GM12891 (cell line): ENCODE measurements around a stretch of chr16.

- RRBS, result 2% methylated on average over 2 of the region's 8 CpGs
These were observed 9.9 kb upstream of the CTCF start for GRCh38 chr16:67552147-67553095.

DNA sequence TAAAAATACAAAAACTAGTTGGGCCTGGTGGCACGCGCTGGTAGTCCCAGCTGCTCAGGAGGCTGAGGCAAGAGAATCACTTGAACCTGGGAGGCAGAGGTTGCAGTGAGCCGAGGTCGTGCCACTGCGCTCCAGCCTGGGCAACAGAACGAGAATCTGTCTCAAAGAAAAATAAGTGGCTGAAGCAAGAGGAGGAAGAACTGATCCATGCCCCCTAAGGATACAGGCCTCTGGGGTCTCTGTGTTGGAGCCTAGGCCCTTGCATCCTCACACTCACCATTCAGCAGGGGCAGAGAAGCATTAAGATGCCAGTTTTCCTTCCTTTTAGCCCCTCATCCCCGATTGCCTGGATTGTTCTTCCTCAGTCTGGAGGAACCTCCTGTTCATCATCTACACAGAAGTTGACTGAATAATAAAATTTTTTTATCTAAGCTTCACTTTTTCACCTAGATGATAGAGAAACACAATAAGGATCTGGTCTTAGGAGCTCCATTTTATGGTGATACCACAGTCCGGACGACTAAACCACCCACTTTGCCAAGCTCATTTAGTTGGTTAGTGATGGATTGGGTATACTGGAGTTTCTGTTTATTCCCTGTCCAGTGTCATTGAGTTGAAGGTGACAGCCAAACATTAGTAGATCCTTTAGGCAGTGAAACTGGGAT is 37.0 kb downstream of the CTCF start:
- RRBS, result no CpG with 5 or more reads among the region's 9 CpGs

DNA sequence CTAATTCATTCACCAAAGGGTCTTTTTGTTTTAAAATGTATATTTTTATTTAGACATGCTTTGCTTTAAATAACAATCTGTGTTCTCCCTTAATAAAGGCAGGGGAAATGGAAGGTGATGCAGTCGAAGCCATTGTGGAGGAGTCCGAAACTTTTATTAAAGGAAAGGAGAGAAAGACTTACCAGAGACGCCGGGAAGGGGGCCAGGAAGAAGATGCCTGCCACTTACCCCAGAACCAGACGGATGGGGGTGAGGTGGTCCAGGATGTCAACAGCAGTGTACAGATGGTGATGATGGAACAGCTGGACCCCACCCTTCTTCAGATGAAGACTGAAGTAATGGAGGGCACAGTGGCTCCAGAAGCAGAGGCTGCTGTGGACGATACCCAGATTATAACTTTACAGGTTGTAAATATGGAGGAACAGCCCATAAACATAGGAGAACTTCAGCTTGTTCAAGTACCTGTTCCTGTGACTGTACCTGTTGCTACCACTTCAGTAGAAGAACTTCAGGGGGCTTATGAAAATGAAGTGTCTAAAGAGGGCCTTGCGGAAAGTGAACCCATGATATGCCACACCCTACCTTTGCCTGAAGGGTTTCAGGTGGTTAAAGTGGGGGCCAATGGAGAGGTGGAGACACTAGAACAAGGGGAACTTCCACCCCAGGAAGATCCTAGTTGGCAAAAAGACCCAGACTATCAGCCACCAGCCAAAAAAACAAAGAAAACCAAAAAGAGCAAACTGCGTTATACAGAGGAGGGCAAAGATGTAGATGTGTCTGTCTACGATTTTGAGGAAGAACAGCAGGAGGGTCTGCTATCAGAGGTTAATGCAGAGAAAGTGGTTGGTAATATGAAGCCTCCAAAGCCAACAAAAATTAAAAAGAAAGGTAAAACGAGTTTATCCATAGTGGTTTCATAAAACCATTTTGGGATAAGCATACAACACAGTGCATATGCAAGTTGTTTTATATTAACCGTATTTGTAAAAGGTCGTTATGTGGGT is 33.9 kb upstream of the CARMIL2 start:
- RRBS, result no CpG with 5 or more reads among the region's 12 CpGs

- RRBS, result 100% methylated on average over 2 of the region's 37 CpGs
These were observed 5.6 kb downstream of the ACD start for GRCh38 chr16:67654300-67655035.

DNA sequence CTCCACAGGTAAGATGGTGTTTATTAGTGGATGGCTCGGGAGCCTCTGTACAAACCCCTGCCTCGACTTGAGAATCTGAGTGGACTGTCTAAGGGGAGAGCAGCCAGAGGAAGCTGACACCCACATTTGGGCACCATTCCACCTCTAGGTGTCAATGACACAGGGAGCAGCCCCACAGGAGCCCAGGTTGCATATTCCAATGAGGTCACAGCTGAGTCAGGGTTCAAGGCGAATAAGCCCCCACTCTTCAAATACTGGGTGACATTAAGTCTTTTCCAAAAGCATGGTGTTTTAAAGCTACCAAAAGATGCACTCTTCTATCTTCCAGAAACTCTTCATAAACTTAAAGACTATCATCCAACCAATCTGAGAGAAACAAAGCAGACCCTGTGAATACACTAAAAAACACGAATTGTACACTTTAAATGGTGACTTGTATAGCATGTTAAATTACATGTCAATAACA is 31.8 kb downstream of the RANBP10 start:
- RRBS, result no CpG with 5 or more reads among the region's 4 CpGs

GRCh38 chr16:67844264-67844900 is 2.3 kb downstream of the THAP11 start:
- RRBS, result no CpG with 5 or more reads among the region's 4 CpGs

DNA sequence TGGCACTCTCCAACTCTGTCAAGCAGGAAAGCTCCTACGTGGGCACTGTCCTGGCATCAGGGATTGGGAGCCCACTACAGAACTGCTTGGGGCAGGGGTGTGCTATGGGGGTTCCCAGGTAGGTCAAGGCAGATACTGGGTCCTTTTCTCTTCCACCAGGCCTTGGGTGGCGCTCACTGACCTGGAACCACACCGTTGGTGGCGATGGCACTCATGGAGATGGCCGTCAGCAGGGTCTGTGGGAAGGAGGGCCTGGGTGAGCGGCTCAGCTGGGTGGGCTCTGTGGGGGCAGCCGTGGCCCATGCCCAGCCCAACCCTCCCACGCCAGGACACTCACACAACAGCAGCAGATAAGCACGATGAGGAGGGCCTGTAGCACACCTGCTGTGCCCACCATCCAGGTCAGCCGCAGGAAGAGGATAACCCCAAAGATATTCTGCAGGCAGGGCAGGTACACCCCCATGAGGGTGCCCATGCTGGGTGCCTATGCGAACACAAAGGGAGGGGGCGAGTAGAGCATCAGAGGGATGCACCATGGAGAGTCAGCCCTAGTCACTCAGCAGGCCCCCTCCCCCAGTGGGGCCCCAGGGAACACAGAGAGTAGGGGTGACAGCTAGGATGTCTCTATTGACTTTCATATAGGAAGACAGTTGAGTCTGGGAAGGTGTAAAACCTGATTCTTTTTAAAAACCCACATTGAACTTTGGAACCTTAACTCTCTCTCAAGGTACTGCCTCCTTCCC is 10.7 kb downstream of the SLC12A4 start:
- RRBS, result no CpG with 5 or more reads among the region's 12 CpGs

DNA sequence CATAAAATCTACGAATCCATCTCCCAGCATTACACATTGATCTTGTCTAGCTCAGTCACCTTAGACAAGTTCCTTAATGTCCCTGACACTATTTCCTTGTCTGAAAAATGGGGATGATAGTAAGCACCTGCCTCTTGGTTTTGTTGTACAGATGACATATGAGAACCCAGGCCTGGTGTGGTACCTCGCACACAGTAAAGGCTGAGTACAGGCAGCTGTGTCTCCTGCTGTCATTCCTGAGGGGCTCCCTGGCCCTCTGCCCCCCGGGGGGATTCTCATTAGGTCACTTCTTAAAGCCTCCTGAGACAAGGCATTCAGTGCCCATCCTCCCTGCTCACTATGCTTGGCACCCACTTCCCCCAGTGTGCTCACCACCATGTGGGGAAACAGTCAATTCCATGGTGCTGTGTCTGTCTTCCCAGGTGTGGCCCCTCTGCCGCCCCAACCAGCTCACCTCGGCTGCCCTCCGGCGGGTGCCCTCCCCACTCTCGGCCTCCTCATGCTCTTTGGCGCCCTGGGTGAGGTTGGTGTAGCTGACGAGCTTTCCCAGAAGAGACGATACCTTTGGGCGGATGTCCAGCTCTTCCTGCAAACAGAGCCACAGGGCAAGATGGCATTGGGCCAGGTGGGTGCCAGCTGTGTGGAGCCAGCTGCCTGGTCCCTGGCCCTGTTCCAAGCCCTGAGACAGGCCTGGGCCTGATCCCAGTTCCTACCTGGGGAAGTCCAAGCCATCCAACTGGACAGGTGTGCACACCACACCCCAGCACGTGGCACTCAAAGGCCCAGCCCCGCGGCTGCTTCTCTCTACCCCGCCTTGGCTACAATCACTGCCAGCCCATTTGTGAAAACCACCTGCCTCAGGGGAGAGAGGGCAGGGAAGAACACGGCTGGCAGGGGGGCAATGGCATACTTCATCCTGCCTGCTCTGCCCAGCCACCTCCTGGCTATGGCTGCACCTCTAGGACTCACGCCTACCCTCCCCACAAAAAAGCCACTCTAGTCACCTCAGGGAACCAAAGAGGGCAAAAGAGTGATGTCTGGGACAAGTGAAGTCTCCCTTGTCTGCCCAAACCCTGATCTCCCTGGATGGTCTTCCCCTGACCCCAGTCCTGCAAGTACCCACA is 7.0 kb downstream of the SLC12A4 start:
- RRBS, result no CpG with 5 or more reads among the region's 18 CpGs

DNA sequence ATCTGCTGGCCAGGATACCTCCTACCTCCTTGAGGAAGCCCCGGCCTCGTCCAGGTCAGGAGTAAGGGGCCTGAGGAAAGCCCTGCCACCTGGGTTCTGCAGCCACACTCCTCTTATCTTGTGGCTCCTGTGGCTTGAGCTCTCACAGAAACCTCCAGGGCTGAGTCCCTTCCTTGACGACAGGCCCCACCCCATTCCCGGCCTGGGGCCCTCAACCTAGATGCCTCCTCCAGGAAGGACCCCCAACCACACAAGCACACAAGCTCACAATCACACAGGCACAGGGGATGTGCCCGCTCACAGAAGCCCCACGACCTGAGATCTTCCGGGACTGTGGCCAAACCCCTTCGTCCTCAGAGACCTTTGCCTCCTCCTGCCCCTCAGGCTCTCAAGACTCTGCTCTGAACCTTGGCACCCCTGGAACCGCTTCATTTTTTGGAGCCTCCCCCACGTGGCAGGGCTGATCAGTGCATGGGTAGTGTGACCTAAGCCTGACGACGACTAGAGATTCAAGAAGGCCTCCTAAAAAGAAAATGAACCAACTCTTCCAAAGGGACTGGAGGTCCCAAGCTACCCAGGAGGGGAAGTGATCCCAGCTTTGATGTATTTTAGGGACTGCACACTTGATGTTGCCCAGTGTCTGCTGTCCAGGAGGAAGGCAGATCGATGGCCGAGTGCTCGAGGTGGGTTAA is 5.0 kb downstream of the DPEP2 start:
- RRBS, result 45% methylated on average over 1 of the region's 15 CpGs

GRCh38 chr16:68229284-68230112 is 6.4 kb downstream of the ESRP2 start:
- RRBS, result no CpG with 5 or more reads among the region's 7 CpGs

- RRBS, result no CpG with 5 or more reads among the region's 15 CpGs
These were observed 1.7 kb downstream of the ESRP2 start for GRCh38 chr16:68233959-68234933.

- RRBS, result no CpG with 5 or more reads among the region's 15 CpGs
These were observed 500 bp upstream of the ESRP2 start for GRCh38 chr16:68236423-68236830.

DNA sequence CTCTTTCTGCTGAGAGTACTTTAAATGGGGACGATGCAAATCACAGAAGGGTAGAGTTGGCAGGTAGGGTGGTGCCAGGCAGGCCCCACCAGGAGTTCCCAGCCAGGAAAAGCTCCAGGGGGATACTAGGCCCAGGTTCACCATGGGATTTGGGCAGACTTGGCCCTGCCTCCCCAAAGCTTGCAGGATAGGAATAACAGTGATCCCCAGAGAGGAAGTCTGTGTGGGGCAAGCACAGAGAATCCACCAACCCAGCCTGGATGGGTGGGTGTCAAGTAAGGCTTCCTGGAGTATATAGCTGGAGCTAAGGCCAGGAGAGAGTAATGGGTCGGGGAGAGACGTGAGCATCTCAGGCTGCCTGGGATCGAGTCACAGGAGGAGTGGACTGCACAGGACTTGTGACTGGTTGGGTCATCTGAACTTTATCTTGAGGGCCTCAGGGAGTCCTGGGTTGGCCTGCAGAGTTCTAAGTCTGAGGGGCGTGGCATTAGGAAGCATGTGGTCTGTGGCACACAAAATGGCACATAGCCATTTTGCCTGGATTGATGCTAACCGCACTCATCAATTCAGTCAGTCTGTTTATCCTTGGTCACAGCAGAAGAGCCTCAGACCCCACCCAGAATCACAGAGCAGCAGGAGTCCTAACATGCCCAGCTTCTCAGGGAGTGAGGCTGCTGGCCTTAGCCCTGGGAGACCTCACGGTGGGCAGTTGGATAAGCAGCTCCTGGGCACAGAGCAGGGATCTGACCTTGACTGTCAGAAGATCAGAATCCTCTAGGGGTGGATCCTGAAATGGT is 1.5 kb downstream of the PLA2G15 start:
- RRBS, result no CpG with 5 or more reads among the region's 7 CpGs

GRCh38 chr16:68267653-68268119 is 3.4 kb downstream of the SLC7A6 start:
- RRBS, result no CpG with 5 or more reads among the region's 2 CpGs

DNA sequence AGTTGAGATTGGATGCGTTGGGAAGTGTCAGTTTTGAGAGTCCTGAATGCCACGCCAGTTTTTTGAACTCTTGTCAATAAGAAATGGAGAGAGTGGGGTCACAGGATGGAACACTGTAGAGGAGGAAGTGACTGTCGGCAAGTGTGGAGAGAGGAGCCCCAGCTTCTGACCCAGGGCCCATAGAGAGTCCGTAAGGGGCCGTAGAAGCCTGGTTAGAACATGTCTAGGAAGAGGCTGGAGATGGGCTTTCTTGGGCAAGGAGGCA is 894 bp downstream of the ZFP90 start:
- RRBS, result no CpG with 5 or more reads among the region's 5 CpGs

- RRBS, result no CpG with 5 or more reads among the region's 3 CpGs
These were observed 8.5 kb upstream of the CDH3 start for GRCh38 chr16:68636669-68637020.

DNA sequence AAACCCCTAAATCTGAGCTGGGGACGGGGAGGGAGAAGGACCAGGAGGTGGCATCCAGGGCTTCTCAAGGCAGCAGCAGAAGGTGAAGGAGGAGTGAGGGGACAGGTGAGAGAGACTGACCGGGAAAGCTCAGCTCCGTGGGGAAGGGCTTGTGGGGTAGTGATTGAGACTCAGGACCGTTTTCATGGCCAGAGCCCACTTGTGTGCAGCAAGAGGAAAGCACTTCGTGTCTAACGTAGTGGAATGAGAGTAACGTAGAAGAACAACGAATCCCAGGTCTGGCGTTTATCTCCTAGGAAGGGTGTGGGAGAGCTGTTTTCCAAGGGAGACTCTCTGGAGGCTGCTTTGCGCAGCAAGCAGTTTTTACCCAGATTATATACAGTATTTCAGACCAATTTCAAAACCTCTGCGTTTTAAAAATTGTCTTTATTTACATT is 1.3 kb upstream of the CDH3 start:
- RRBS, result no CpG with 5 or more reads among the region's 11 CpGs

- RRBS, result no CpG with 5 or more reads among the region's 8 CpGs
These were observed 9.8 kb downstream of the CDH1 start for GRCh38 chr16:68746757-68747420.

DNA sequence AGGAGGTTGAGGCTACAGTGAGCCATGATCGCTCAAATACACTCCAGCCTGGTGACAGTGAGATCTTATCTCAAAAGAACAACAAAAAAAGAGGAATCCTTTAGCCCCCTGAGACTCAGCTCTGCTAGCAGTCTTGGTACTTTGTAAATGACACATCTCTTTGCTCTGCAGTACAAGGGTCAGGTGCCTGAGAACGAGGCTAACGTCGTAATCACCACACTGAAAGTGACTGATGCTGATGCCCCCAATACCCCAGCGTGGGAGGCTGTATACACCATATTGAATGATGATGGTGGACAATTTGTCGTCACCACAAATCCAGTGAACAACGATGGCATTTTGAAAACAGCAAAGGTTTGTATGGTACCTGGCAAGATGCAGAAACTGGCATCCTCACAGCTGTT is 30.2 kb upstream of the TANGO6 start:
- RRBS, result no CpG with 5 or more reads among the region's 7 CpGs

DNA sequence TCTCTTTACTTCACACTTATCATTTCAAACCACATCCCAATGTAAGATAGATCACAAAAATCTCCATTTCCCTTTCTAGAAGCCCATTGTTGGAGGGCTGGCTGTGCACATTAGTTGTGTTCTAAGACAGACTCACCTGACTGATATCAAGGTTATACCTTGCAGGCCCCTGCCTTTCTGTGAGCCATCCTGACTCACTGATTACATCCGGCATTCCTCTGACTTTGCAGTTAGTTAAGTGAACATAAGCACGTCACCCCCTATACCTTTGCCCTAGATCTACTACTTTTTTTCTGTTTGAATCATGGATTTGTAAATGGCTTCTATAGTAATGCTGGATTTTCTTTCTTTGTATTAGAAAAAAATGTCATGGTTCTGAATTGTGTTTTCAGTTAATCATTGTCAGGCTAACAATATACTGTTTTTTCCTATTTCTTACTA is 78.3 kb downstream of the TANGO6 start:
- RRBS, result no CpG with 5 or more reads among the region's 2 CpGs